Daoy (cell line): ENCODE measurements around the gene POMT2.

DNA sequence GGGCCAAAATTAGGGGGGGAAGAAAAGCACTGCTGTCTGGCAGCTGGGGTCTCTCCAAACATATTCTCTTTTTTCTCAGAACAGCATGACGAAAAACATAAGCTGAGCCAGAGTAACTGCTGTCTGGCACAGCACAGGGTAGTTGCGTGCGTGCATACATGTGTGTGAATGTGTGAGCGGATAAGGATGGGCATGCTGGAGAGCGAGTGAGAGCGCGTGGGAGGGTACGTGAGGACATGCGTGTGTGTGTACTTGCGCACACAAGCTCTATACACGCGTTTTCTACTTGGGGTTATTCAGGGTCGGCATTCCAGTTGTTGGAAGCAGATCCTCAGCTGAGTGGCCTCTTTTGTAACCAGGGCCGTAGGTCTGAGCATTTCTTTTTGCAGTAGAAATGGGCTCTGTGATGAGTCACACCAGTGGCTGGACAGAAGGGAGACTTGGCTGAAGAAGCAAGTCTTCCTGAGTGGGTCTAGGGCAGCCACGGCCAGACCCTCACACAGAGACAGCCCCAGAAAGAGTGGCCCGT, 77.9 kb downstream of the LRRC74A start:
- RAMPAGE, long total RNA = no peak

GRCh38 chr14:76918781-76919659, 92.8 kb downstream of the LRRC74A start:
- RAMPAGE, long total RNA = no peak

DNA sequence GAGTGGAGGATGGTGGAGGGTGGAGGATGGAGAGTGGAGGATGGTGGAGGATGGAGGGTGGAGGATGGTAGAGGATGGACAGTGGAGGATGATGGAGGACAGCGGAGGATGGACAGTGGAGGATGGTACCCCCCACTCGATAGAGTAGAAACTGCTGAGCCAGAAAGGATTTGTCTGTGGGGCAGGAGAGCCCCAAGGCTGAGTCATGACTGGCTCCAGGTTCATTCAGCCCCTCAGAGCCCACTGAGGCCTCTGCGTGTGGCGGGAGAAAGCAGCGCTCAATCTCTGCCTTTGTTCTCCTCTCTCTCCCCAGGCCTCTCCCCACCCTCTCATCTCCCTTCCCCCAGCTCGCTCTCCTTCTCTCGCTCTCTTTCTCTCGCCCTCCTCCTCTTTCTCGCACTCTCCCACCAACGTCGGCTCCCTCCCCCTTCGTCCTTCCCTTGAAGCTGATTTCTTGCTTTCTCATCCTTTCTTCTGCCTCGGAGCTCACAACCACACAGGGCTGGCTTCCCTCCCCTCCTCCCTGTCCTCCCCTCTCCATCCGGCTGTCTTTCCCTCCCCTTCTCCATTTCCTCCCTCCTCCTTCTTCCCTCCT, 96.3 kb downstream of the LRRC74A start:
- RAMPAGE, long total RNA = no peak

- RAMPAGE, long total RNA = no peak
Measured at GRCh38 chr14:77027187-77027781, 1.2 kb downstream of the IRF2BPL start.

GRCh38 chr14:77036384-77037181, 8.1 kb upstream of the IRF2BPL start:
- RAMPAGE, long total RNA = no peak

GRCh38 chr14:77040289-77040981, 11.9 kb upstream of the IRF2BPL start:
- RAMPAGE, long total RNA = no peak

GRCh38 chr14:77052501-77053151, 24.1 kb upstream of the IRF2BPL start:
- RAMPAGE, long total RNA = no peak

- RAMPAGE, long total RNA = no peak
Measured at GRCh38 chr14:77075981-77076933, 21.8 kb upstream of the CIPC start.

DNA sequence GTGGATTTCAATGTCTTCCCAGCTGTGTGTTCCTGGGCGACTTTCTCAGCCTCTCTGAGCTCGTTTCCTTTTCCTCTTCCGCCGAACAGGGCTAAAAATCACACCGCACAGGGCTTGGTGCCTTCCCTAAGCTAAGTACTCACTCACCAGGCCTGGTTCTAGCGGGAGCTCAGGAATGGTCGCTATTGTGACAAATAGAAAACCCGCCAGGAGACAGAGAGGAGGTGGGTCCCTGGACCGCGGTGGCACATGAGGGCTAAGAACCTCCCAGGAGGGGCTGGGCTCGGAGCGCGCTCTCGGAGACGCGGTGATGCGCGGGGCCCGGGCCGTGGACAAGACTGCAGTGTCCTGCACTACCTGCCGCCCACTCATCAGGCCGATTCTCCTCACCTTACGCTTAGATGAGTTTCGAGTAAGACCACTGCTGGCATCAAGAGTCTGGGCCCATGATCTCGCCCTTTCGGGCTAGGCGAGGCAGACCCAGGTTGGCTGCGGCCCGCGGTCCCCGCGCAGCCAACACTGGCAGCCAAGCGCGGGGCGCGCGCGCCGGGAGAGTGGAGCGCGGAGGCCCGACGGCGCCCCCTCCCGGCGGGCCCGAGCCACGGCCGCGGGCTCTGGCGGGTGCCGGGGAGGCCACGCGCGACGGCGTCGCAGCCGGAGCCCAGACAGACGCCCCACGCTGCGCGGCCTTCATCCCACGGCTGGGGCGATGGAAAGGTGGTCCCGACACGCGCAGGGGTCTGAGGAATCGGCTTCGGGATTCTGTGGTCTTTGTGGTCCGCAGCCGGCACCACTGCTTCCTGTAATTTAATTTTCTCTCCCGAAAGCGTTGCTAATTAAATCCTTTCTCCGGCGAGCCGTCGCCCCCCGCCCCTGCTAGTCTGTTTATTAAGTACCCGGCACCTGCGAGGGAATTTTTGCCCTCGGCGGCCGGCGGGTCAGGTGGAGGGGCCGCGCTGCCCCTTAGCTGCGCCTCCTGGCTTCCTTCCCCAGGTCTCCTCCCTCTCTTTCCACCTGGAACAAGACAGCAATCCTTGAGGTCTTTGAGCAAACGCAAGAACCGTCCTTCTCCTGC, 16.7 kb downstream of the ZDHHC22 start:
- RAMPAGE, long total RNA = no peak

- RAMPAGE, long total RNA = start-site peak on the plus strand at chr14:77320987-77321105, 26 and 15 reads in 2 replicates
Measured at GRCh38 chr14:77320395-77321347, at the start of gene POMT2. Gene POMT2, minus strand, starts transcription at chr14:77320883.

GRCh38 chr14:77542190-77543287, 43.9 kb upstream of the ISM2 start:
- RAMPAGE, long total RNA = no peak

- RAMPAGE, long total RNA = no peak
Measured at GRCh38 chr14:77673547-77674367, 34.1 kb downstream of the ALKBH1 start.

GRCh38 chr14:77686952-77687654, 20.7 kb downstream of the ALKBH1 start:
- RAMPAGE, long total RNA = no peak

DNA sequence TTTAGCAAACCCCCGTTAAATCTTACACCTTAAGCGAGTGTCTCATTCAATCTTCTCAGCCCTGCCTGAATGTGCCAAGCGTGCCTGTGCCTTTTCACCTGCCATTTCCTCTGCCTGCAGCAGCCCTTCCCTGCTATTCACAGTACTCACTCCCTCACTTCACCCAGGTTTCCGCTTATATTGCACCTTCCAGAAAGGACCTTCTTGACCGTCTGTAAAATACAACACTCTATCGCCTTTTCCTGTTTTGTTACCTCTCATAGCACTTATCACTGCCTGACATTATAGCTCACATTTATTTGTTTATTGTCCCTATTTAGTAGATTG, 505.8 kb downstream of the DIO2 start:
- RAMPAGE, long total RNA = no peak

GRCh38 chr14:80385347-80385622, 174.0 kb upstream of the DIO2 start:
- RAMPAGE, long total RNA = no peak

GRCh38 chr14:80784677-80785713, 156.5 kb downstream of the CEP128 start:
- RAMPAGE, long total RNA = no peak

- RAMPAGE, long total RNA = no peak
Measured at GRCh38 chr14:81114092-81114378, 106.7 kb downstream of the GTF2A1 start.

- RAMPAGE, long total RNA = no peak
Measured at GRCh38 chr14:81169603-81170577, 50.9 kb downstream of the GTF2A1 start.

- RAMPAGE, long total RNA = no peak
Measured at GRCh38 chr14:81203895-81204412, 16.8 kb downstream of the GTF2A1 start.

DNA sequence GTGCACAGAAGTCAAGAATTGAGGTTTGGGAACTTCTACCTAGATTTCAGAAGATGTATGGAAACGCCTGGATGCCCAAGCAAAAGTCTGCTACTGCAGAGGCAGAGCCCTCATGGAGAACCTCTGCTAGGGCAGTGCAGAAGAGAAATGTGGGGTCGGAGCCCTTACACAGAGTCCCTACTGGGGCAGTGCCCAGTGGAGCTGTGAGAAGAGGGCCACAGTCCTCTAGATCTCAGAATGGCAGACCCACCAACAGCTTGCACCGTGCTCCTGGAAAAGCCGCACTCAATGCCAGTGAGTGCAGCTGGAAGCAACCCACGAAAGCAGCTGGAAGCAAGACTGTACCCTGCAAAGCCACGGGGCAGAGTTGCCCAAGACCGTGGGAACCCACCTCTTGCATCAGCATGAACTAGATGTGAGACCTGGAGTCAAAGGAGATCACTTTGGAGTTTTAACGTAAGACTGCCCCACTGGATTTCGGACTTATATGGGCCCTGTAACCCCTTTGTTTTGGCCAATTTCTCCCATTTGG, 12.3 kb downstream of the GTF2A1 start:
- RAMPAGE, long total RNA = no peak